Endothelial cell of umbilical vein (primary cell): Measurements from ENCODE around the gene ORC5.

- PRO-cap = no peak
CAGE:
- cytosol, long polyA minus RNA = no peak
- cytosol, long polyA plus RNA = no peak
- long polyA plus RNA = no peak
- nucleus, long polyA minus RNA = no peak
- nucleus, long polyA plus RNA = no peak
Observed at GRCh38 chr7:103153057-103153599, 4.2 kb upstream of the NAPEPLD start.

GRCh38 chr7:103155605-103156037, 6.7 kb upstream of the NAPEPLD start:
- PRO-cap = no peak
CAGE:
- cytosol, long polyA minus RNA = no peak
- cytosol, long polyA plus RNA = no peak
- long polyA plus RNA = no peak
- nucleus, long polyA minus RNA = no peak
- nucleus, long polyA plus RNA = no peak

DNA sequence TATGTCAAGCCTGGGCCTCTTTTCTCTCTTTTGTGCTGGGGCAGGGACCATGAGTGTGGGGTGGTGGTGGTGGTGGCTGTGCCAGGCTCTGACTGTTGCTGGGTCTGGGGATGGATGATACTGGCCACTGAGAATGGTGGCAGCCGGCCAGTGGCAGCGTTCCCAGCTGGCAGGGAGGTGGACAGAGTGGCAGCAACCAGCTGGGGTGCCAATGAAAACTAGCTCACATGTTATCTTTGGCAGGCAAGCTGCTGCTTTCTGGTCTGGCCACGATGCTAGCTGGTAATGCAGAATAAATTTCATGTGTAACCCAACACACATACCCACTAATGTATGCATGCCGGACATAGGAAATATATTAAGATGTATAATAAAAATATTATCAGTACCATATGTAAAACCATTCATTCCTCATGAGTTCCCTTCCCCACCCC, 95.0 kb upstream of the SLC26A5 start:
- PRO-cap = no peak
CAGE:
- cytosol, long polyA minus RNA = no peak
- cytosol, long polyA plus RNA = no peak
- long polyA plus RNA = no peak
- nucleus, long polyA minus RNA = no peak
- nucleus, long polyA plus RNA = no peak

DNA sequence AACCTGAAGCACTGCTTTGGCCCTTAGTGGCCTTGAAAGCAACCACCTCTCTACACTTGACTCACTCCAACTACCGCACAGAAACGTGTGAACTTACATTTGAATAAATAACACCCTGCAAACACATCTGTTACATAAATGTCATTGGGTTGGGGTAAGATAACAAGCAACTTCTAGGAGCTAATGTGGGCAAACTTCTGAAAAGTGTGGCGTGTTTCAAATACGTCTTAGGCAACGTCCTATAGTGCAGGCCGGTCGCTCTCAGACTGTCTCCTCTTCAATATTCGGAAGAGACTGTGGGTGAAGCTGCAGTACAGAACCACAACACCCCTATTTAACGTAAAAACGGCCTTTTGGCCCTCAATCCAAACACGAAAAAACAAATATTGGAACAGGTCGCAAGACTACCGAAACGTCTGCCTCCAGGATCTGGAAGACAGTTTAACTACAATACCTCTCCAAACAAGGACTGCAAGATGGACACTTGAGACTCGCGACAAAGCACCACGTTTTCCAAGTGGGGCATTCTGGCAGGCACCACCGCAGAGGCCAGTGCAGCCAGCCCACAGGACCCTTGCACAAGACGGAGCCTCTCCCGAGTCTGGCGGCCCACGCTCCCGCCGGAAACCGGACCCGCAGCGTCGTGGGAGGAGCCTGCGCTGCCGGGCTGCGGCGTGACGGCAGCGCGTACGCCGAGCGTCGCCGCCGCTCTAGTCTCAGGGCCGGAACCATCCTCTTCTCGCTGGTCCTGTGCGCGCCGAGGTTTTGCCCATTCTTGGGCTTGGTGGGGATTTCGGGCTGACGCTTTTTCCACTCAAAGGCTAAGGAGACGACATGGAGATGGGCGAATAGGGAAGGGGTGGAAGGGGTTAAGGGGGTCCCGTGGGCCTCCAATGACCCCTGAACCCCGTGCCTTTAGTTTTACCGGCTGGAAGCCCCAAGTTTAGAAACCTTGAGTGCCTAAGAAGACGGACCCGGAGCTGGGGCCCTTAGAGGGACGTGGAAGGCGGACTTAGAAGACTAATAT, at the start of gene ORC5:
Gene ORC5 (minus strand): TSS at position 635 of the 1,027 bp plus-strand sequence.
- PRO-cap = bidirectional peak, plus-strand start at position 731 of the sequence, minus-strand start at position 603 of the sequence
CAGE:
- cytosol, long polyA minus RNA = start-site peak on the minus strand centred at position 632 of the sequence, 7 bp wide, 99 reads
- cytosol, long polyA plus RNA = start-site peak on the minus strand centred at position 616 of the sequence, 40 bp wide, 378 and 112 reads in 2 replicates
- long polyA plus RNA = start-site peak on the minus strand centred at position 627 of the sequence, 22 bp wide, 154 and 33 reads in 2 replicates
- nucleus, long polyA minus RNA = start-site peak on the minus strand centred at position 611 of the sequence, 18 bp wide, 101 reads; start-site peak on the plus strand centred at position 722 of the sequence, 29 bp wide, 10 reads
- nucleus, long polyA plus RNA = start-site peak on the minus strand centred at position 613 of the sequence, 23 bp wide, 50 and 80 reads in 2 replicates

DNA sequence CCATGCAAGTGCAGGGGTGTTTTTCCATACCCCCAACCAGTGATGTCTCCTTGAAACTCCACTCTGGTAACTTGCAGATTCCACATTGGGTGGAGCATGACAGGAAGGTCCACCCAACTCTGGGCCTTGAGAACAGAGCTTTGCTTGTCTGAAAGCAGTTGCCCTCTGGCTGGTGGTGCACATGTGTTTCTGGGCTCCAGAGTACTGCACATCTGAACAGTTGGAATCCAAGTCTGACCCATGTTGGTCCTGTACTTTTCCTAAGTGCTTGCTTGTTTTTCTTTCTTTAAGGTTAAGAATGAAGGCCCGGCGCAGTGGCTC, 84.9 kb upstream of the KMT2E start:
- PRO-cap = no peak
CAGE:
- cytosol, long polyA minus RNA = no peak
- cytosol, long polyA plus RNA = no peak
- long polyA plus RNA = no peak
- nucleus, long polyA minus RNA = no peak
- nucleus, long polyA plus RNA = no peak

DNA sequence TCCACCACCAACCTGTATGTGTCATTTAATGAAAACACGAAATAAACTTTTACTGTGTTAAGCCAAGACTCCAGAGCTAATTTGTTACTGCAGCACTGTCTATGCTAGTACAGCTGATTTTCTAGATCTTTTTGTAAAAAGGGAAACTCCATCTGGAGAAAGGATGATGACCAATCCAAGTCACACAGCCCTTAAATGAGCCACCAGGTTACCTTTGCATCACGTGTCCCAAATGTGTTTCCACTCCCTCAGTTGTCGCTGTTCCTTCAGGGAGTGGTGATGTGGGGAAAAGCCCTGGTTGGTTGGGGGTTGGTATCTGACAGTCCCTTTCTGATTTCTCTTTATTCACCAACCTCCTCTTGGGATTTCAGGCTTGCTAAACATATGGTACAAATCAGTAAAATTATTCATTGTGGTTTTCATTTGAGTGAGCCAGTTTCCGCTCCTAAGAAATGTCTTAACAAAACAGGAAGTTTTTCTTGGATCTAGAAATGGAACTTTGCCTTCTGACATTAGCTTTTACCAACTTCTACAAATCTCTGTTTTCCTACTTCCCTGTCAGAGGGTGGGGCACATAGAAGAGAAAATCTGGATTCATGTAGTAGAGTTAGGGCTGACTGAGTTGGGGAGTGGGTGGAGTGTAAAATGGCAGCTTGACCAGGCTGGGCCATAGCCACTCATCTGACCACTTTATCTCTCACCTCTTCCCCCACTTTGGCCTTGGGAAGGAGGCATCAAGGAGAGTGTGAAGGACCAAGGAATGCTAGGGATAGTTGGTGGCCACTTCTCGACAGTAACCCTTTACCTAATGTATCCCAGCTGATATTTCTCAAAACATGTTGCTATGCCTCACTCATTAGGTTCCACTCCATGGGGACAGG, 40.0 kb upstream of the KMT2E start:
- PRO-cap = bidirectional peak, plus-strand start at position 620 of the sequence, minus-strand start at position 275 of the sequence
CAGE:
- cytosol, long polyA minus RNA = no peak
- cytosol, long polyA plus RNA = no peak
- long polyA plus RNA = no peak
- nucleus, long polyA minus RNA = no peak
- nucleus, long polyA plus RNA = no peak

DNA sequence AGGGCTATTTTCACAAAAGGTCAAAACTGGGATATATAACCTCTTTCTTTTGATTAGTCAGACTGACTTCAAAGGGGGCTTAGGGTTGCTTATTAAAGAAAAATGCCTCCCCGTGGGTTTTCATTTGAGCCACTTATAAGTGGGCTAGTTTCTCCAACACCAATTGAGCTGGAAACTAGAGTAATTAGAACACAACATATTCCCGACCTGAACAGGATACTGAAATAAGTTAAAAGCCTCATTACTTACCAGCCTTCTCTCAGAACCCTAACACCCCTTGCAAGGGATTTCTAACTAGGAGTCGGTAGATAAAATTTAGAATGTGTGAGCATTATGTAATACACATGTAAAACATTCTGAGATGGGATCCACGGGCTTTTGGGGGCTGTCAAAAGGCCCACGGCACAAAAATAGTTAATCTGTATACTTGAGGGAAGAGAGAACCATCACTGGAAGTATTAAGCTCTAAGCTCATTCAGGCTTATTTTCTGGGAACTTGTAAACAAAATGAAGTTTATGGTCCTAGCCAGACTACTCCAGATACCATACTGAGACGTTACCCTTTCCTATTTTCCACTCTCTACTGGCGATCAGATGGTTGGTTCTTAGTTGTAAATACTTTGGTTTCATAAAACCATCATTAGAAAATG, 29.3 kb upstream of the KMT2E start:
- PRO-cap = no peak
CAGE:
- cytosol, long polyA minus RNA = no peak
- cytosol, long polyA plus RNA = no peak
- long polyA plus RNA = no peak
- nucleus, long polyA minus RNA = no peak
- nucleus, long polyA plus RNA = no peak

GRCh38 chr7:105014476-105014692, 379 bp downstream of the KMT2E start:
- PRO-cap = no peak
CAGE:
- cytosol, long polyA minus RNA = no peak
- cytosol, long polyA plus RNA = no peak
- long polyA plus RNA = no peak
- nucleus, long polyA minus RNA = no peak
- nucleus, long polyA plus RNA = no peak

DNA sequence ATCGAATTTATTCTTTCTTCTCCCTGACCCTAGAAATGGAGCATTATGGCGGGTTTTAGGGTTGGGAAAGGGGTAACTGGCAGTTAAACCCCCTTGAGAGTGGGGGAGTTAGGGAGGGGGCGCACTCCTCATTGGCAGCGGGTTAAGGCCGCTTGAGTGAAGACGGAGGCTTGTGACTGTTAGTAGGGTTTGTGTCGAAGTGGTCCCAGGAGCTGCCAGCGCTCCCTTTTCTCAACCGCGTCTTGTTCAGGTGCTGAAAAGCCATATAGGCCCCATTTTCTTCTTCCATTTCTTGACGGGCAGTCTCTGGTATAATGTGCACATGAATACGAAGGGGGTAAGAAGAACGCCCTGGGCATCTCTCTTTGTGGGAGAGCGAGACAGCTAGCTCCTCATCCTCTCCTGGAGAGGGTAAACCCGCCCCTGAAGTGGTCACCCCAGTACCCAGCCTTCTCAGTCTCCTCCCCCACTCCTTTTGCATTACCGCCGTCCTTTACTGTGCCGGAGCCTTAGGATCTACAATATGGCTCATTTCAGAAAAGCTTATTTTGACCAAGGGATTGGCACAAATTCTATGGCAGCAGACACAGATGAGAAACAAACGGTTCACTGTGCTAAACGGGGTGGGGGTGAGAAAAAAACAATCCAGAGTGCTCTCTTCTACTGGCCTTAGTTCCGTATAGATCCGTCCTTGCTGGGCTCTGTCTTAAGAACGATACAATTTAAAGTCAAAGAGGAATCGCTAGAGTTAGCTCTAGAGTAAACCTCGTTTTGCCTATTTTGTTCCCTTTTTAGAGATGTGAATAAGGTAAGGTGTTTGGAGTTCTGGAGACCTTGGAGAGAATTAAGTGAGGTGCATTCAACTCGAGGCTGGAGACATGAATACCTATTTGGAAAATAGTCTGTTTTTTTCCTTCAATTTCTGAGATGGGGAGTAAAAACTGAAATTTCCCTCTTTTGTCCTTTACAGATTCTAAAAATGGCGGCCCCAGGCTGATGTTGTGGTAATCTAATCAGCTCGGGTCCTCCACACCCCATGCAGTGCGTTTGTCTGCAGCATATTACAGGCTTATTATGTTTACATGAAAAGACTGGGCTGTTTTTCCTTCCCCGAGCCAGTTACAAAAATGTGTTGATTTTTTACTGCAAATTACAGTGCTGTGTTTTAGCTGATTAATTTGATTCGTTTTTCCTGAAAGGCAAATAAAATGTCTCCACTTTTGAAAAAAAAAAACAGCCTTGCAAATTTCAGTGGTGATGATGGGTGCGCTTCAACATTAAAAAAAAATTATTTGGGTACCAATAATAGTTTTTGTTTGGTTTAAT, 1.2 kb downstream of the KMT2E start:
- PRO-cap = bidirectional peak, plus-strand start at position 182 of the sequence, minus-strand start at position 201 of the sequence; bidirectional peak, plus-strand start at position 575 of the sequence, minus-strand start at position 425 of the sequence
CAGE:
- cytosol, long polyA minus RNA = no peak
- cytosol, long polyA plus RNA = no peak
- long polyA plus RNA = no peak
- nucleus, long polyA minus RNA = no peak
- nucleus, long polyA plus RNA = no peak

DNA sequence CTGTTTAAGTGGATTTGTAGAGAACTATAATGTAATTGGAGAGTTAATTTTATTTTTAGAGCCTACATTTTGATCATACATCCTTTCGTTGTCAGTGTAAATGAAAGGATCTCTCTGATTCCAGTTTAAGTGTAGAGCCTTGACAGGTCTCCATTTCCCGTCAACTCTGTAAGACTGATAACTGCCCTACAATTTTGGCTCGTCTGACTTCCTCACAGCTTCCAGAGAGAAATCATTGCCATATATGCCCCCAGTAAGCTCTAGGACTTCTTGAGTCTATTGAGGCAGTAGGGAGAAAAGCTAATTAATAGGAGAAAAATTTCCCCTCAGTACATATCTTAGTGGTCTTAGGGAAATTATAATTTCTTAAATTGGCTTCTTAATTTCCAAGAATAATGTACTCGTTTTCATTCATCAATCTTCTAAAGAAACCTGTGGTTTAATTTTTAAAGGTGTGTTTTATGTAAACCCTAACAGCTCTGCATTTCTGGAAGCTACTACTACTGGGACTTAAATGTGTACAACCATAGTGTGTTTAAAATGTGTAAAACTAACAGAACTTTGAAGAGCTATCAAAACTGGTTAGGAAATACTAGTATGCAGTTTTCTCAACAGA, 3.8 kb downstream of the KMT2E start:
- PRO-cap = no peak
CAGE:
- cytosol, long polyA minus RNA = no peak
- cytosol, long polyA plus RNA = no peak
- long polyA plus RNA = no peak
- nucleus, long polyA minus RNA = no peak
- nucleus, long polyA plus RNA = no peak

- PRO-cap = no peak
CAGE:
- cytosol, long polyA minus RNA = start-site peak on the plus strand at chr7:105112140-105112573, 43 reads; start-site peak on the minus strand at chr7:105112318-105112391, 32 reads; start-site peak on the minus strand at chr7:105112475-105112500, 8 reads
- cytosol, long polyA plus RNA = no peak
- long polyA plus RNA = no peak
- nucleus, long polyA minus RNA = no peak
- nucleus, long polyA plus RNA = no peak
Observed at GRCh38 chr7:105111744-105113055, 98.2 kb downstream of the KMT2E start.

GRCh38 chr7:105520969-105521383, 1.1 kb downstream of the PUS7 start:
- PRO-cap = no peak
CAGE:
- cytosol, long polyA minus RNA = no peak
- cytosol, long polyA plus RNA = no peak
- long polyA plus RNA = no peak
- nucleus, long polyA minus RNA = no peak
- nucleus, long polyA plus RNA = no peak

DNA sequence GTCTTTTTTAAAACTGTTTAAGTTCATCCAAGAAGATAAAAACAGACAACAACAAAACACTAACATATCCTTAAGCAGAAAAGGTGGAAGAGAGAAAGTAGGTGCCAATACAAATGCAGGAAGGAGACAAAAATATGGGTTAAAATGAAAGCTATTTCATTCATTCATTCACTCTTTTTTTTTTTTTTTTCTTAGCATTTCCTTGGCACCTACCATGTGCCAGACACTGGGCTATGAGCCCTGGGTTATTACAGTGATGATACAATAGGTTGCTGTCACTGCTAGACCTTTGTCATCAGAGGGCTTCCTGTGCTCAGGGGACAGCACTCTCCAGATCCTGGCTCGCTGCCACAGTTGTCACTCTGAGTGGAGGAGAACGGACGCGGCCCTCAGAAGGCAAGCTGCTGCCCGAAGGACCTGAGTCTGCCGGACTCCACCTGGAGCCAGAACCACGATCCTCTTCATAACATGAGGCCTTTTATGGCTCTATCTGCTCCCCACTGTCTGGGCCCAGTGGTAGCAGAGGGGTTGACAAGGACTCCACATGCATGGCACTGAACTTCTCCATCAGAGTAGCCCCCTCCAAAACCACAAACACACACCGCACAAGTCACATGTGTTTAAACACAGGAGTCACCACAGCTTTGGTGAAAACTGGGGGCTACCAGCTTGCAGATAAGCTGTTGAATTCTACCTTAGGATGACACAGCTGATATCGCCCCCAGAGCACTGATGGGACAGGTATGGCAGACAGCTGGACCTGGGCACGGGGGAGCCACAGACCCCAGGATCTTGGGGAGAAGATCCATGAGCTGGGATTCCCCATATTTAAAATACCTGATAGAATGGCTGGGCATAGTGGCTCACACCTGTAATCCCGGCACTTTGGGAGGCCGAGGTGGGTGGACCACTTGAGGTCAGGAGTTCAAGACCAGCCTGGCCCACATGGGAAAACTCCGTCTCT, 94.7 kb upstream of the EFCAB10 start:
- PRO-cap = no peak
CAGE:
- cytosol, long polyA minus RNA = no peak
- cytosol, long polyA plus RNA = no peak
- long polyA plus RNA = no peak
- nucleus, long polyA minus RNA = no peak
- nucleus, long polyA plus RNA = no peak

DNA sequence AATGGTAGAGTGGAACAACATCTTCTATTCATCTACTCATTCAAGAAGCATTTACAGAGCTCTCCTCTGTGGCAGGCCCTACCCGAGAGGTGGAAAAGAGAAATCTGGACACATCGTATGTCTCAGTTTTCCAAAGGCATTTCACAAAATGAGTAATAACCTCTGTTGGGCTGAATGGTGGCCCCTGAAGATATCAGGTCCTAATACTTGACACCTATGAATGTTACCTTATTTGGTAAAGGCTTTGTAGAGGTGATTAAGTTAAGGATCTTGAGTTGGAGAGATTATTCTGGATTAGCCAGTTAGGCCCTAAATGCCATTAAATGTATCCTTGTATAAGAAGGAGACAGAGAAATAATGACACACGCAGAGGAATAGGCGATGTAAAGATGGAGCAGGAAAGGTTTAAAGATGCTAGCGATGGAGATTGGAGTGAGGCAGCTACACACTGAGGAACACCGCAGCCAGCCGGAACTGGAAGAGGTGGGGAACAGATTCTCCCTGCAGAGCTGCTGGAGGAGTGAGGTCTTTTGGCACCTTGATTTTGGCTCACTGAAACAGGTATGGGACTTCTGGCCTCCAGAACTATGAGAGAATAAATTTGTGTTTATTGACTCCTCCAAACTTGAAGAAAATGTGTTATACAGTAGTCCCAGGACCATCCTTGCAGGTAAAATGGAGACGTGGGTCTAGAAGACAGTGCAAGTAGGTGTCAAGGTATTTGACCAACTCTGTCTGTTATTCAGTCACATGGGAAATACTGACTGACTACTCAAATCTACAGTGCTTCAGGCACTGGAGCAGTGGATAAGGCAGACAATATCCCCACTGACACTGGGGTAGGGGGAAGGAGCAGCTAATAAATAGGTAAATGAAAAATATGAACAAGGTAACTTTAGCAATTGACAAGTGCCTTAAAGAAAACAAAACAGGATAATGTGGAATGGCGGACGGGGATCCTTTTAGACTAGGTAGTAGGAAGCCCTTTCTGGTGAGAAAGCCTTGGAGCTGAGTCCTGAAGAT, 15.5 kb upstream of the ATXN7L1 start:
- PRO-cap = no peak
CAGE:
- cytosol, long polyA minus RNA = no peak
- cytosol, long polyA plus RNA = no peak
- long polyA plus RNA = no peak
- nucleus, long polyA minus RNA = no peak
- nucleus, long polyA plus RNA = no peak

DNA sequence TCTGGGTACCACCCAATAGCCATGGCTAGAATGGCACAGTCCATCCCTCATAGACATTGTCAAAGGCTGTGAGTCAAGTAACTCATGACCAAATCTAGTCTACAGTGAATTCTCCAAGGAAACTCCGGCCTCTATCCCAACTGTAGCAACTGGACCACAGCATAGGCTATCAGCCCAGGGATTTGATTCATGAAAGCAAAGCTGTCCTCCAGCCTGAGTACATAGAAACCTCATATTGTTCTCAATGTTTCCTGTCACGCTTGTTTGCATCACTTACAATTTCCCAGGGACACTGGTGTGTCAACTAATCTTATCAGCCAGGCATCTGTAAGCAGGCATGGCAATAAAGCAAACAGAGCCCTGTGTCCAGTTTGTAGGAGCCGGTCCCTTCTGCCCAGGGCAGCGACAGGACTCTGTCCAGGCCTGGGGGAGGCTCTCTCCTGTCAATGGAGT, 23.0 kb upstream of the CDHR3 start:
- PRO-cap = no peak
CAGE:
- cytosol, long polyA minus RNA = no peak
- cytosol, long polyA plus RNA = no peak
- long polyA plus RNA = no peak
- nucleus, long polyA minus RNA = no peak
- nucleus, long polyA plus RNA = no peak

GRCh38 chr7:105975952-105976679, 13.1 kb downstream of the CDHR3 start:
- PRO-cap = no peak
CAGE:
- cytosol, long polyA minus RNA = no peak
- cytosol, long polyA plus RNA = no peak
- long polyA plus RNA = no peak
- nucleus, long polyA minus RNA = no peak
- nucleus, long polyA plus RNA = no peak

- PRO-cap = no peak
CAGE:
- cytosol, long polyA minus RNA = no peak
- cytosol, long polyA plus RNA = no peak
- long polyA plus RNA = no peak
- nucleus, long polyA minus RNA = no peak
- nucleus, long polyA plus RNA = no peak
Observed at GRCh38 chr7:106057964-106059238, 53.7 kb downstream of the SYPL1 start.

DNA sequence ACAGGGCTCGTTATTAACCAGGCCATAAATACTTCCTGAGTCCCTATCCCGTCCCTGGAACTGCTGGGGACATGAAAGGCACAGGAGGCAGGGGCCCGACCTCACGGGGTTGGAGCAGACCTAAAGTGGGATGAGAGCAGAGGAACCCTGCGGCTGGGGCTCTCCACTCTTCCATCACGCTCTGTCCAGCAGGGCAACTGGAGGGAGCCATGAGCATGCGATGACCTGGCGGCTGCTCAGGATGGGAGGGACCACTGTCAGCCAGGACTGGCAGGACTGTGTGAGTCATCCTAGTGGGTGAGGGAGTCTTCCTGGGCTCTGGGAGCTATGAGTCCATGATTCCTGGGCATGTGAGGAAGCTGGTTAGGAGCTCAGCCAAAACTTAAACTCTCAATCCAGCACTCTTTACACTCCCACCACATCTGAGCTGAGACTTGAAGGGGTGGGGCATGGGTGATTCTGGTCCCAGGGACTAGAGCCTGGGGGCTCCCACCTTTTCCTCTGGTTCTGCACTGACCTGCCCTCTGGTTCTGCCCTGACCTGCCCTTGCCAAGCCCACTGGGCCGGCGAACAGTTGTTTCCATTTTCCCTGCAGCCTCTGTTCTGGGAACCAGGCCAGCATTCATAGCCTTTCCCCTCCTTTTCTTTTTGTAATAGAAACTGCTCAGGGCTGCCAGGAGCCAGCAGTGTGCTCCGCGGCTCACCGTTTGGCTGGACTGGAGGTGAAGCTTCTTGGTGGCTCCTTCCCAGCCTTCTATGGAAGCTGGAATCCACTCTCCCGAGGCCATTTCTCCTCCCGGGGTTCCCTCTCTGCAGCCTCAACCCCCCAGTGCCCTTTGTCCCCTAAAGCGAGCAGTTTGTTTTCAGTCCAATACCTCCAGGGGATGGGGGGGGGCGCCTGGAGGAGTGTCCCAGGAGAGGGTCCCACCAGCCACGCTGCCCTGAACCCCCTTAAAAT, 47.0 kb downstream of the SYPL1 start:
- PRO-cap = bidirectional peak, plus-strand start at position 683 of the sequence, minus-strand start at position 605 of the sequence
CAGE:
- cytosol, long polyA minus RNA = no peak
- cytosol, long polyA plus RNA = no peak
- long polyA plus RNA = no peak
- nucleus, long polyA minus RNA = no peak
- nucleus, long polyA plus RNA = no peak

DNA sequence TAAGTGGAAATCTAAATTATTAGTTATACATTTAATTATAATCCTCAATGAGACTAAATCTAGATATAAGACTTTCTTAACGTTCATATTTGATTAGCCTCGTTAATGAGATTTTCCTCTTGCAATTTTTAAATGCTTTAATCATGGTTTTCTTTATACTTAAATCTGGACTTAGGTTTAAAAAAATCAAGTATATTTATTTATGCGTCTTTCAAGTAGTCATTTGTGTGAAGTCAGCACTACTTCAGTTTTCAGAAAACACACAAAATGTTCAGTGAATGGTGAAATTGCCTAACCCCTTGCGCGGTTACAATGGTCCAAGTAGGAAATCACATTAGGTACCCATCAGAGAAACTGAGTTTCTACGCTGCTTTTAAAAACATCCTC, 1.3 kb downstream of the SYPL1 start:
- PRO-cap = no peak
CAGE:
- cytosol, long polyA minus RNA = no peak
- cytosol, long polyA plus RNA = no peak
- long polyA plus RNA = no peak
- nucleus, long polyA minus RNA = no peak
- nucleus, long polyA plus RNA = no peak

- PRO-cap = no peak
CAGE:
- cytosol, long polyA minus RNA = no peak
- cytosol, long polyA plus RNA = no peak
- long polyA plus RNA = no peak
- nucleus, long polyA minus RNA = no peak
- nucleus, long polyA plus RNA = no peak
Observed at GRCh38 chr7:106178749-106179159, 66.6 kb upstream of the SYPL1 start.